ENCODE results near the genes EXOC4 and LRGUK.

GRCh38 chr7:131219533-131220055, 108.1 kb upstream of the MKLN1 start:
- RRBS = no CpG with 5 or more reads among the region's 6 CpGs

DNA sequence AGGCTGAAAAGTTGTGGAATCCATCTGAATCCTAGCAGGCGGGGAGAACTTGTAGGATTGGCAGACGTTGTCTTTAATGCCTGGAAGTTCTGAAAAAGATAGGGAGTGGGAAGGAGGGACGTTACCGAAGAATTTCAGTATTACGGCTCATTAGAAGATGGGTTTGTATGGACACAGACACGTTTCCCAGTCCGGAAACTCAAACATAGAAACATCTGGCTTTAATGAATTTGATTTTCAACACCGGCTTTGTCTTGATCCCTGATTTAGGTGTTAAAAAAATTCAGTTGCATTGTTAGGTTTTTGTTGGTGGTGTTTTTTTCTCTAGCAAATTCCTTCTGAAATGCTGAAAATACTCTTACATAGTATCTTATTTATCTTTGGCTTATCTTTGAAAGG, 841 bp downstream of the MKLN1 start:
- RRBS = 0% methylated on average over 1 of the region's 8 CpGs

DNA sequence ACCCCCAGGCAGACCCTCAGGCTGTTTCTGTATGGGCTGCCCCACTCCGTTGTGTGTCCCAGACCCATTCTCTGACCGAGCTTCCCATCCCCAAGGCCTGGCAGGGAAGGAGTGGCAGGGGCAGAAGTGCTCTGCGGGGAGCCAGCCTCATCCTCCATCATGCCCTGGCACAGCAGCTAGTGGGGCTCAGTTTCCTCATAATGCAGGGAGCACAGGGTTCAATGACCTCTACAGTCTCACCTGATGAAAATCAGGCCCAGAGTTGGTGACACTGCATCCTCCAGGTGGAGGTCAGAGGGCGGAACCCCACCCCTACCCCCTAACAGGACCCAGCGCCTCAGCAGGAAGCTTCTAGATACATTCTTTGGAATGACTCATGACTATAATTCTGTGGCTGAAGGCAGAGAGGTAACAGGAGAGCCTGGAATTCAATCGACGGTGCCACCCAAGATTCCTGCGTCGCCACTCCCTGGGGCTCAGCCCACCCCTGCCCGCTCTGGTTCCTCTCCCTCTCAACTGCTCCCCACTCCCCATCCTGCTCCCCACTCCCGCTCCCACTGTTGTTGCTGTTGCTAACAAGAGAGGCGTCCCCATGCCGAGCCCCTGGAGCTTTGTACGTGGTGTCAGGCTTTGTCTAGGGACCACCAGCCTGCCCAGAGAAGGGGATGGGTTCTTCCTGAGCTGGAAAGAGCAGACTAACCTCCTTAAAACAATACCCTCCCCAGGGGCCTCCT, 18.1 kb downstream of the PODXL start:
- RRBS = no CpG with 5 or more reads among the region's 14 CpGs

DNA sequence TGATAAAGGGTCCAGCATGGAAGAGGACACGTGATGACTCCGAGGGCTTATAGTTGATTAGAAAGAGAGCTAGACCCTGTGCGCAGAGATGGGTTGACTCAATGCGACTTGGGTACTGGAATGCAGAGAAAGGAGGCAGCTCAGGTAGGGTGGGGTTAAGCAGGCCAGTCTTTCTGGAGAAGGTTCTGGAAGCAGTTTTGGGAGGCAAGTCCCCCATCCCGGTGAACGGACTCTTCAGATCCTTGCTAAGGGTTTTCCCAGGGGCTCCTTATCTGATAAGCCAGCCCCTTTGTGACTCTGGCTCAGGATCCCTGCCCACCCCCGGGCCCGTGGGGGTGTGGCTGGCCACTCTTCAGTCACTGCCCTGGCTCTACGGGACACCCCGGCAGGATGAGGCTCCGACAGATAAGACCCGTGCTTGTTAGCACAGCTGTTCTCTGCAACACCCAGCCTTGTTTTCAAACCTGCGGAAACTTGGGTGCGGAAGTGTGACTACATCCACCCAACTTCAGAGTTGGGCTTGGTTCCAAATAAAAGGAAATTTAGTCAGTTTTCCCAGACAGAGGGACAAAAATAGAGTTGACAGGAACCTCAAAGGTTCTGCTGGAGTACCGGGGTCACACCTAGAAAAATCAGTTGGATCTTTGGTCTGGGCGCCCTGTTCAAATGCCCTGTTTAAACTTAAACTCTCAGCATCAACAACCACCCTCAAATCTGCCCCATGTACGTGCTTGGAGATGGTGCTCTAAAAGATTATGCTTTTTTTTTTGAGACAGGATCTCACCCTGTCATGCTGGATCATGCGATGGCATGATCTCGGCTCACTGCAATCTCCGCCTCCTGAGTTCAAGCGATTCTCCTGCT, 66.8 kb upstream of the PODXL start:
- RRBS = 54% methylated on average over 6 of the region's 21 CpGs

GRCh38 chr7:132035657-132036253, 479.3 kb upstream of the PODXL start:
- RRBS = no CpG with 5 or more reads among the region's 6 CpGs

- RRBS = no CpG with 5 or more reads among the region's 5 CpGs
These were observed 509.1 kb upstream of the PODXL start for GRCh38 chr7:132065524-132066021.

GRCh38 chr7:132145051-132145945, 431.0 kb downstream of the PLXNA4 start:
- RRBS = no CpG with 5 or more reads among the region's 17 CpGs

DNA sequence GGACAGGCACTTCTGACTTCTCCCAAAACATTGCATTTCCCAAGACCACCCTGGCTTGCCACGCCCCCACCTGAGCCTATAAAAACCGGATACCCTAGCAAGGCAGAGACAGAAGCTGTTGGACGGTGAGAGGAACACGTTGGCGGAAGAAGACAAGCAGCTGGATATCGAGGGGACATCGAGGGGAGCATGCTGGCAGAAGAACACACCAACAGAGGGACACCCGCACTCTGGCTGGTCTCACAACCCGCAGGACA, 157.7 kb upstream of the PLXNA4 start:
- RRBS = no CpG with 5 or more reads among the region's 9 CpGs

- RRBS = no CpG with 5 or more reads among the region's 7 CpGs
These were observed 216.6 kb downstream of the CHCHD3 start for GRCh38 chr7:132865233-132865831.

DNA sequence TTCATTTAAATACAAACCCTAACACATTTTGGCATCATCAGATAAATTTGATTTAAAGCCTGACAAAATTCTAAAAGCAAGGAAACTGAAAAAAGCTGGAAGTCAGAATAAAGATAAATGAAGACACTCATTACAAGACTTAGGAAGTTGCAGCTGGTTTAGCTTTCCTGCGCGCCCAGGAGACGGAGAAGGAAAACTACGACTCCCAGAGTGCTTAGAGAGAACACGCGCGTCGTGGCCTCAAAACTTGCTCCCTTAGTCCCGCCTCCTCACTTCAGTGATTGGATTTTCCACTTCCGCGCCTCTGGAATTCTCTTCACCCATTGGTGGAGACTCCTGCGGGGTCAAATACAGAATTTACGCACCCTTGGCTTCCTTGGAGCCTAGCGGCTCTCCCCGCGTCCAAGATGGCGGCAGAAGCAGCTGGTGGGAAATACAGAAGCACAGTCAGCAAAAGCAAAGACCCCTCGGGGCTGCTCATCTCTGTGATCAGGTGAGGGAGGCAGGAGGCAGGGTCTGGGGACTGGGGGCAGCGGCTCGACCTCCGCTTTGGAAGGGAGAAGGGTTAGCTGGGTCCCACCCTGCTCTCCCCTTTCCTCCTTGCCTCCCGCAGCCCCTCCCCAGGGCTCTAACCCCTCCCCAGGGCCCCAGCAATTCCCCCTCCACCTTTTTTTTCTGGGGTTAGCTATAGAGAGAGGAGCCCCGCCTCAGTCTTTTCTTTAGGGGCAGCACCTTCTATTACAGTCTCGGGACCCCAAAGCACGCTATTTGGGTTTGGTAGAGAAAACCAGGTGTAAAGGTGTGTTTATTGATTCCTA, at the start of gene EXOC4:
Gene EXOC4, plus strand, starts transcription at position 384 of the 818 bp plus-strand sequence.
- RRBS = no CpG with 5 or more reads among the region's 25 CpGs

DNA sequence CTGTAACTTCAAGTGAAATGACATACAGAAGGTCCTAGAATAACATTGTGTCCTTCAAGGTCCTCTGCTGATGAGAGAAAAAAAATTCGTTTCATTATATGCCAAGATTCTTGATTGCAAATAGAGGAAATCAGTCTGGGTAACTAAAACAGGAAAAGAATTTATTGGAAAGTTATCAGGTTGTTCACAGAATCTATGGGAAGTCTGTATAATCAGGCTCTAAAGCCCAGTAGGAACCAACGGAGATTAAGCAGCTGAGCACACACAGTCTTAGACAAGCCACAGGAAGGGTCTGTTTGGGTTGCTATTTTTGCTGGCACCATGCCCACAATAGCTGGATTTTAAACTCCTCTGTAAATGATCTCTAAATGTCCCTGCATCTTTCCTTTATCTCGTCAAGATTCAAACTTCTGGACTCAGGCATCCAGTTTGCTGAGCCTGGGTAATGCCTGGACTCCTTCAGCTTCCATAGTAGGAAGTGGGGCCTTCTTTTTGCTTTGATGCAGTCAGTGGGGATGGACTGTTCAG, 57.6 kb downstream of the EXOC4 start:
- RRBS = no CpG with 5 or more reads among the region's 3 CpGs

- RRBS = no CpG with 5 or more reads among the region's 2 CpGs
These were observed 390.1 kb downstream of the EXOC4 start for GRCh38 chr7:133642959-133643423.

- RRBS = no CpG with 5 or more reads among the region's 4 CpGs
These were observed 93.3 kb upstream of the LRGUK start for GRCh38 chr7:134033699-134034348.

- RRBS = no CpG with 5 or more reads among the region's 48 CpGs
These were observed at the start of gene LRGUK for GRCh38 chr7:134126755-134127884. Gene LRGUK (plus strand): TSS chr7:134127340.

- RRBS = no CpG with 5 or more reads among the region's 4 CpGs
These were observed 37.9 kb downstream of the SLC35B4 start for GRCh38 chr7:134278780-134279223.

DNA sequence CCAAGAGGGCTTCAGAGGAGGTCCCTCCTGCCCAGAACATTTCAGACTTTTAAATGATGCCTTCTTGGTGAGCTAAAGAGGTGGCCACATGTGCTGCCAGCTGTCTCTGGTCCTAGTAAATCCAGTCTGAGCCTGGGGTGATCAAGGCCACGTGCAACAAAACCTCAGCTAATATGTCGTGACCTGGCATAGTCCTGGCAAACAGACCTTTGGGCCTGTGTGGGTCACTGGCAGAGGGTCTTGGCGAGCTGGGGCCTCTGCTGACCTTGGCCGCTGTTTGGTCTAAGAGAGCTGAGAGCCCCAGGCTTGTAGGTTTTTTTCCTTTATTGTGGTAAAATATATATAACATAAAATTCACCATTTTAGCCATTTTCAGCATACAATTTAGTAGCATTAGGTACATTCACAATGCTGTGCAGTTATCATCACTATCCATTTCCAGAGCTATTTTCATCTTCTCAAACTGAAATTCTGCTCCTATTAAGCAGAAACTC, 43.4 kb upstream of the SLC35B4 start:
- RRBS = no CpG with 5 or more reads among the region's 4 CpGs

GRCh38 chr7:134542189-134542640, 6.7 kb upstream of the AKR1B15 start:
- RRBS = no CpG with 5 or more reads among the region's 6 CpGs

GRCh38 chr7:134777991-134778610, 1.3 kb upstream of the CALD1 start:
- RRBS = no CpG with 5 or more reads among the region's 2 CpGs

- RRBS = no CpG with 5 or more reads among the region's 2 CpGs
These were observed 33.6 kb downstream of the CALD1 start for GRCh38 chr7:134813003-134813455.

- RRBS = no CpG with 5 or more reads among the region's 3 CpGs
These were observed 53.1 kb downstream of the CALD1 start for GRCh38 chr7:134832503-134832951.